ENCODE measurements around a stretch of chr5.

DNA sequence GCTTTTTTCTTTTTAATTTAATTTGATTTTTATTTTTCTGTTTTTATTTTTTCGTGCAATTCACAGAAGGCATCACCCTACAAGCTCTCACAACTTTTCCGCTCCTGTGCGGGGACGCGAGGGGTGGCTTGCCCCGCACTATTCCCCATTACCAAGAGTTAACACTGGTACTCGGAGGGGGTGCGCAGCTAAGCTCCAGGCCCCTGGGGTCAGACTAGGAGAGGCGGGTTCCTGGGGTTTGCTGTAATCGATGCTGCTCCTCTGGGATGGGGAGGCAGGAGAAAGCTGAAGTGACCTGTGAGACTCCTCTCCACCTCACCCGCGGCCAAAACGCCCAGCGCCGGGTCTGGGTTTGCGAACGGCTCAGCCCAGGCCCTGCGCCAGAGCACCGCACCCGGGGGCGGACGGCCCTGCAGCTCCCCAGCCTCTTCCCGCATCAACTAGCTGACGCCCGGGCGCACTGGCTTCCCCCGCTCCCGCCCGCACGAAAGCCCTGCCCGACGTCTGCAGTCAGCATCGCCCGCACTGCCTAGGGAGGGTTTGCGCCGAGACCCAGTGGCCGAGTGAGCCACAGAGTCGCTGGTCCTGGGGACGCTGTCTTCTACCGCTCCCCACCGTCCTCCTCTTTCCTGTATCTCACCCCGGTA lies 1.1 kb downstream of the EDIL3 start:
- CAGE, long polyA plus RNA = no peak
- RRBS = 2% methylated on average over 11 of the region's 42 CpGs

- CAGE, long polyA plus RNA = no peak
- RRBS = 13% methylated on average over 1 of the region's 3 CpGs
Measured at GRCh38 chr5:84384954-84385260, 227 bp upstream of the EDIL3 start.

DNA sequence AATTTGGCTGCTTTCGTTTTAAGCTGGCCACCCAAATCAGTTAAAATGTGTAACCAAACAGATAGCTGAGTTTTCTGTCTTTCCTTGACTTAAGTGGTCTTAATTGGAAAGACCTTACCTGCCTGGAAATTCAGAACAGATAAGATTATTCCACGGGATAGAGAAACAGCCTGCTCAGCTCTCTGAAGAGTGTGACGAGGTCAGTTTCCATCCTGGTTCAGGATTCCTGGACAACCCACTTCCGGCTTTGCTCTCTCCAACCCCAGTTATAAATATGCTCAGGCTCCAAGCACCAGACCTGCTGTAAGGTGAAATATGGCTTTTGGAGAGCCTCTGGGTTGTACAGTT lies 908.7 kb upstream of the EDIL3 start:
- CAGE, long polyA plus RNA = no peak
- RRBS = no CpG with 5 or more reads among the region's 4 CpGs

- CAGE, long polyA plus RNA = no peak
- RRBS = no CpG with 5 or more reads among the region's 26 CpGs
Measured at GRCh38 chr5:85638348-85639040, 979.2 kb upstream of the COX7C start.

GRCh38 chr5:85647356-85648348 lies 970.1 kb upstream of the COX7C start:
- CAGE, long polyA plus RNA = no peak
- RRBS = 89% methylated on average over 1 of the region's 27 CpGs

DNA sequence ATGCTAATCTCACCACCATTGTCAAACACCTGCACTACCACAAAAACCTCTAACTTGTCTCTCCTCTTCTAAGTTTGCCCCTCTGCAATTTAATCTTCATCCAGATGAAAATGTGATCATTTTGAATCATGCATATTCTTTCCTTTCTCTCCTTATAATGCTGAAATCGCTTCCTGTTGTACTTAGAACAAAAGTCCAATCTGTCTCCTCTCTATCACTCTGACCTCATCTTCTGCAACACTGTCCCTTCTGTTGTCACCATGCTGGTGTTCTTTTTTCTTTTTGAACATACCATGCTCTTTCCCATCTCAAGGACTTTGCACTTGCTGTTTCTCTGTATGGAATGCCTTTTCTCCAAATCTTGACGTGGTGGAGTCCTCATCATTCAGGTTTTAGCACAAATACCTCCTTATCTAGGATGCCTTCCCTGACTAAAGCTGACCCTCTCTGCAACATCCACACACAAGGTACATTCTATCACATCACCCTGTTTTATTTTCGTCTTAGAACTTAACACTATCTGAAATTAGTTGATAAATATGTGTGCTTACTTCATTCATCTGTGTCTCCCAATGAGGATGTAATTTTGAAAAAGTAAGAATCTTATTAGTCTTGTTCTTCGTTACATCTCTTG lies 145.5 kb upstream of the RASA1 start:
- CAGE, long polyA plus RNA = no peak
- RRBS = no CpG with 5 or more reads among the region's 4 CpGs

DNA sequence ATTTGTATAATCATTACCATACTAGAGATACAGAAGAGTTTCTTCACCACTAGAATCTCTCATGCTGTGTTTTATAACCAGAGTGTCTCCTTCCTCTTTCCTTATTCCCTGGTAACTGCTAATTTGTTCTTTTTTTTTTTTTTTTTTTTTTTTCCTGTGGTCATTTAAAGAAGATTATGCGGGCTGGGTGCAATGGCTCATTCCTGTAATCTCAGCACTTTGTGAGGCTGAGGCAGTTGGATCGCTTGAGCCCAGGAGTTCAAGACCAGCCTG lies 11.0 kb downstream of the RASA1 start:
- CAGE, long polyA plus RNA = no peak
- RRBS = no CpG with 5 or more reads among the region's 2 CpGs

DNA sequence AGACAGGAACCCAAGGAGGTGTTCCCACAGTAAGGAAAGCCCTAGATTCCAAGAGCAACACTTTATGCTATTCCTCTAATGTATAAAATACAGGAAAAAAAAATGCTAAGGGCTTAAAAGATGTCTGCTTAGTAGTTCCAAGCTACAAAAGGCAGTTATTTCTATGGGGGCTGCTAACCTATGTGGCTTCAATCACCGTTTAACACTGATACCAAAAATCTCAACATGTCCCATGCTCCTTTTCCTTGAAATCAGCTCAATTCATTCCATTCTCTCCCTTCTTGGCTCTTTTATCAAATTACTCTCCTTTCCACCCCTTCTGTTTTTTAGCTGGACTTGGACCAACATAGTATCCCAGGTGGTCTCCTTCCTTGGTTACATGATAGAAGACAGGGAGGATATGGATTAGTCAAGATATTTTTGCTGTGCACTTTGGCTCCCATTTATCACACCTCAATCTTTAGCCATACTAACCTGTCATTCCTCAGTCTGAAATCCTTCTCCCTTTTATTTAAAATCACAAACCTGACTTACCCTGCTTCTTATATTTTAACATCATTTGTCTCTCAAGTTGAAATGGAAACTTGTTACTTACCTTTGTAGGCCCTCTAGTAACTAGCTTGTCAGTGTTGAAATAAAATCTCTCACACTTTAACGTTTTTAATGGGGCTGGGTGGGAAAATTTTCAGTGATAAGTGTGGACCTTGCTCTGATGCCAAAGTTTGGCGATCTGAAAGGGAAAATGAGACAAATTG lies 20.4 kb downstream of the CCNH start:
- CAGE, long polyA plus RNA = no peak
- RRBS = no CpG with 5 or more reads among the region's 3 CpGs

DNA sequence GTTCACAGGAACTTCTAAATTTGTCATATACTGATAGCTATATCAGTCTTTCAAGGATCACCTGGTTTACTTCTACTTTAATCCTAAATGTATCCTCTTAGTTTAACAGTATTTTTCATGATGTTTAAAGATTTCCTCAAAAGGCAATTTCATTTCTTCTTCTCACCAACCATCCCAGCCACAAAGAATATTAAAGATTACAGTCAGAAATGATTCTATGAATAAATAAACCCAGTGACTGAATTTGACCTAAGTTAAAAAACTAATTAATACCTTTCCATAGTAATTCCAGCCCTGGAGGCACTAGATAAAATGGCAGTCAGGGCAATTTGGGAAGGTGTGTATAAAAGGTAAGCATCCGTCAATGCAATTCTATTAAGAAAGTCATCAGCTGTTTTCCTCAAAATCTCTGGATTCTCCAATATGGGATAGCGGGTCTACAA lies 8.1 kb downstream of the CCNH start:
- CAGE, long polyA plus RNA = no peak
- RRBS = no CpG with 5 or more reads among the region's 2 CpGs

DNA sequence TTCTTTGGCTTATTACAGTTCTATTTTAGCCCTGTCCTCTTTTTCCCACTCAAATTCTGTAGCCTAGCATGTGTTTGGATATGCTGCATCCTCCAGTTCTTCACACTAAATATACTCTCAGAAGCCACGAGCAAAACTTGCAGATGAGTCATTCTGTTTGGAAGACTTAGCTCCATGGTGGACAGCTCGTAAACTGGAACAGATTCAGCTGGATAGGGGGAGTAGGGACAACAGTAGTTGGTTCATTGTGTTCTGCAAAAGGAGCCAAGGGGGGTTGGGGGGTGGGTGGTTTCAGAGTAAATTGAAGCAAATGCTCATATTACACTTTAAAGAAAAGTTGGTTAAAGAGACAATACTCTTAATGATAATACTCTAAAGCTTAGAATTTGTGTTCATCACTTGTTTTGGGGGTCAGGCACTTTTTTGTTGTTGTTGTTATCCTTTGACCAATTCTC lies 369.3 kb downstream of the TMEM161B start:
- CAGE, long polyA plus RNA = no peak
- RRBS = no CpG with 5 or more reads among the region's 2 CpGs

GRCh38 chr5:88269785-88269965 lies 1.0 kb upstream of the TMEM161B start:
- CAGE, long polyA plus RNA = no peak
- RRBS = no CpG with 5 or more reads among the region's 5 CpGs

GRCh38 chr5:88674670-88675539 lies 208.1 kb downstream of the MEF2C start:
- CAGE, long polyA plus RNA = no peak
- RRBS = 8% methylated on average over 13 of the region's 56 CpGs

GRCh38 chr5:88758502-88758869 lies 124.5 kb downstream of the MEF2C start:
- CAGE, long polyA plus RNA = no peak
- RRBS = no CpG with 5 or more reads among the region's 6 CpGs

DNA sequence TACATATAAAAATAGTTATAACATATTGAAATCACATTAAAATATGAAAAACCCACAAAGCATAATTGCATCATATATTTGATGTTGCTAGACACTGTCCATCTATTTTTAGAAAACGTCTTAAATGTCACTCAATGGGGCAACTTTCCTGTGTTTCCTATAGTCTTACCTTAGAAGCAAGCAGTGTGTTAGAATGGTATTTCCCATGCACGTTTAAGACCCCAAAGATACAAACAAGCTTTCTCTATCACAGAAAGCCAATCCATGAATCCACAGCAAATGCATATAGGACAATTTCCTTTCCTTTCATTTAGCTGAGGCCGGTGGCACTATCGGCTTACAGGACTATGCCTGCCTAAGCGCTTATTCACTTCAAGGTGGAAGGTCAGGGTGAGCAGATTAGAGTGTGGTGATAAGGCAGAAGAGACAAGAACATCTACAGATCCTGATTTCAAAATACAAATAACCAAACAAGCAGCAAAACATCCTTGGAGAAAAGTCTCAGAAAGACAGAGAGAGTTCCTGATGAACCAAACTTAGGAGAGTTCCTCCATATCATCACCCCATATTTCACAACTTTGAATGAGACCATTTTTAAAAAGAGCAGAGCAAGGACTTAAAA lies 57.3 kb downstream of the MEF2C start:
- CAGE, long polyA plus RNA = no peak
- RRBS = no CpG with 5 or more reads among the region's 5 CpGs

DNA sequence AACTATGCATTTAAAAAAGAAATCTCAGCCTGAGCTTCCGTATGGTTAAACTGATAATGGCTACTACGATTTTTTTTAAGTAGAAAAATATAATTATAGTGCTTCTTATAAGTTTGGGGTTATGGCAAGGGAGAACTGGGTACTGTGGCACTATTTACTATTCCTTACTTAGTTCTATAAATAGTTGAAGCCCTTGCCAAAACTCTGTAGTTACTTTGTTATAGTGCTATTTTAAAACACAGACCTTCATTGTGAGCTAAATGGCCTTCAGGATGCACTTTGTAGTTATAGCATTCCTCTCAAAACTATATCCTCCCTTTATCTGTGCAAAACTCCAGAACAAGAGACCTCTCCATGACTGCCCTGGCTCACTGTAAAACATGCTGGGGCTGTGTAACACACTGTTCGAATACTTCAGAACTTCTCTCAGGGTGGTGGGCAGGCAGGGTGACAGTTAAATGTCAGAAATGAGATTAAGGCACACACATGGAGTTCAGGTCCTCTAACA lies 49.2 kb downstream of the MEF2C start:
- CAGE, long polyA plus RNA = no peak
- RRBS = no CpG with 5 or more reads among the region's 3 CpGs

DNA sequence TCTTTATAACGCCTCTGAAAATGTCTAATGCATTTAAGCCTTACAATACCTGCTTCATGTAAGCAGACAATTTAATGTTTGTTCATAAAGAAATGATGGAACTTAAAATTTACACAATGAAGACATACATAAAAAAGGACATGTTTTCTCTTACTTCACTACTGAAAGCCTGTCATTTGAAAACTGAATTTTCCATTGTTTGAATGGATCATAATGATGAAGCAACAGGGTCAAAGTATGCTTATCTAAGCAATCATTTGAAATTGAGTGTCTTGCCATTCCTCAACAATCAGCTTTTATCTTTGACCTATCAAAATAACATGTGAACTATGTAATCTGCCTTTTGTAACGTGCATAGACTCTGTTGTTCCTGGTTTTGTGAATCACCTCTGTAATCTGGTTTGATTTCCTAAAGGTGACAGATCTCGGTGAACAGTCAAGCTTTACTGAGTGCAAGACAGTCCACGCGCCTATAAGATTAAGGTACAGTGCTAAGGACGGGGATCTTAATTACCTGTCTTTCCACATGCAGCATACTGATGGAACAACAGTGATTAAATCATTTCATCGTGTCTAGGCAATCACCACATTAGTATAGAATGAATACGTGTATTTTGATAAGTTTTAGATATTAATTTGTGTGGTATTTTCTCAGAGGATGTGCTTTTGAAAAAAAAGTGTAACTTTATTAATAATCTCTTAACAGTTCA lies 3.2 kb downstream of the MEF2C start:
- CAGE, long polyA plus RNA = no peak
- RRBS = no CpG with 5 or more reads among the region's 8 CpGs

- CAGE, long polyA plus RNA = no peak
- RRBS = no CpG with 5 or more reads among the region's 7 CpGs
Measured at GRCh38 chr5:88881187-88882269, 1.5 kb downstream of the MEF2C start.

DNA sequence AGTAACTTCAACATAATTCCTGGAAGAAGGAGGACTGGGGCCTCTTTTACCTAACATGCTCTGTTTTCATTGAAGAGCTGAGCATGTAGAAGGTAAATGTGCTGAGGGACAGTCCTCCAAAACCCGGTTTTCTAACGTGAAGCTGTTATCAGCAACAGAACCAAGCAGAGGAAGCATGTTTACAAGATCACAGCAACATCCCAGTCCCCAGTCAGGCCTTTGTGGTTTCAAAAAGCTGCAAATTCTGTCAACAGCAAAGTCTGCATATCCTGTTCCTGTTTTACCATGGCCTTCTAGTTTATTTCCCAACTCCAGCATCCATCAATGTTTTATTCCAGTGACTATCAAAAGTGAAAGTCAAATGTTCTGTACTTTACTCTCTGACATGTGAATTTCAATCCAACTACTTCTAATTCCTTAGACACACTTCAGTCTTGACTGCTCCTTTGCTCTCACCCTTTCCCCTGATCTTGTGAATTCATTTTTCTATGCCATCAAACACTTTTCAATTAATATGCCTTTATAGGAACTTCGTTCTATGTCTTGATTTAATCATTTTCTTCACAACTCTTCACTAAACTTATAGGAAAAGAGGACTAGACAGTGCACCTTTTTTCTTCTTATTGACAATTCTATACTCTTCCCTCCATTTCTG lies 513.7 kb upstream of the MEF2C start:
- CAGE, long polyA plus RNA = no peak
- RRBS = no CpG with 5 or more reads among the region's 3 CpGs

GRCh38 chr5:89457800-89458438 lies 574.9 kb upstream of the MEF2C start:
- CAGE, long polyA plus RNA = no peak
- RRBS = no CpG with 5 or more reads among the region's 4 CpGs

GRCh38 chr5:90501649-90502198 lies 27.1 kb downstream of the POLR3G start:
- CAGE, long polyA plus RNA = no peak
- RRBS = no CpG with 5 or more reads among the region's 7 CpGs

All from BJ (cell line).